Hair follicular keratinocyte (primary cell): ENCODE data around the genes MPHOSPH8 and SKA3.

DNA sequence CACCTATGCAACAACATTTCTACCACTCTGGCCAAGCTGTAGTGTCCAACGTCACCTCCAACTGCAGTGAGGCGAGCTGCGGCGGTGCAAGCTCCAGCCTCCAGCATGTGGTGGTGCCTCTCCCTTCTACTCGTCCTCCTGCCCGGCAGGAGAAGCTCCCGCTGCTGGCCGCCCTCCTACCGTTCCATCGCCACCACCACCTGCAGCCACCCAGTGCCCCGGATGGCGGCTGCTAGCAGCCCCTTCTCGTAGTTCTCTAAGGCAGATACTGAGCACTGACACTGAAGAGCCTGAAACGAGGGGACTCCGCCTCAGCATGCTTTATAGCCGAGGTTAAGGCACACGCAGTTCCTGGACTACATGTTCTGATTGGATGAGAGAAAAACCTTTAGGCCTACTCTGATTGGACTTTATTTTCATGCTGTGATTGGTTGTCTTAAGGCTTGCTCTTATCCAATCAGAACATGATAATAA, 63.6 kb downstream of the TUBA3C start:
- RAMPAGE, long total RNA, result no peak

DNA sequence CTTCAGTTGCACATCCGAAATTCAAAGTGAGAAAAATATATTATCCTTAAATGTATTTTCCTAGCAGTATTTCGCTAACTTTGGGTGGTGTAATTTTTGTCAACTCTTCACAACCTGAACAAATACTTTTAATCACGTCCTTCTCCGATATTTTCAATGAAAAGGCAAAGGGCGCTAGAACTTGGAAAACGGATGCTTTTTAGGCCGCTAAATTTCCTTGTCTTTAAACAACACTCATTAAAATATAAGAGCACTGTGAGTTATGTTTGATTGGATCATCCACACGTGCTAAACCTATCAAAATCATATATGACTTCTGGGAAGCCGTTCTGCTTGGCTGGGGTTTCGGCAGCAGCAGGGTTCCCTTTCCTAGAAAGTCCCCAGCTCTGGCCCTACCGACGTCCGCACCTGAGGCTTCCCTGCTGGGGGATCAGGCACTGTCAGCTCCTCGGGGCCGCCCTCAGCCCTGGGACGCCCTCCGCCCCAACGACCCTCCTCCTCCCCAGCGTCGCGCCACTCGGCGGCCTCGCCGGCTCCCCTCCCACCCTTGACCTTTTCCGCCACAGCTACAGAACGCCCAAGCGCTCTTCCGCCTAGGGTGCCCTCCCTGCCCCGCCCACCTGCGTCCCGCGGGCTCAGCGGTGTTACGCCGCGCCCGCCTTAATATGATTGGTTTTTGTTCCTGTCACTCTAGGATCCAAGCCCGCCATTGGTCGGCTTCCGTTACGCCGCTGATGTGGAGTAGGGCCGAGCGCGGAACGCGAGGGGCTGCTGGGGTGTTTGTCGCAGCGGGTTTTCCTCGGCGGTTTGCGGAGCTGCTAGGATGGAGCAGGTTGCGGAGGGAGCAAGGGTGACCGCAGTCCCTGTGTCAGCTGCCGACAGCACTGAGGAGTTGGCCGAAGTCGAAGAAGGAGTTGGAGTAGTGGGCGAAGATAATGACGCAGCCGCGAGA, at the start of gene MPHOSPH8:
Gene MPHOSPH8, plus strand, starts transcription at position 734 of the 952 bp plus-strand sequence.
- RAMPAGE, long total RNA, result start-site peak on the plus strand centred at position 750 of the sequence, 32 bp wide, 90 and 94 reads in 2 replicates

DNA sequence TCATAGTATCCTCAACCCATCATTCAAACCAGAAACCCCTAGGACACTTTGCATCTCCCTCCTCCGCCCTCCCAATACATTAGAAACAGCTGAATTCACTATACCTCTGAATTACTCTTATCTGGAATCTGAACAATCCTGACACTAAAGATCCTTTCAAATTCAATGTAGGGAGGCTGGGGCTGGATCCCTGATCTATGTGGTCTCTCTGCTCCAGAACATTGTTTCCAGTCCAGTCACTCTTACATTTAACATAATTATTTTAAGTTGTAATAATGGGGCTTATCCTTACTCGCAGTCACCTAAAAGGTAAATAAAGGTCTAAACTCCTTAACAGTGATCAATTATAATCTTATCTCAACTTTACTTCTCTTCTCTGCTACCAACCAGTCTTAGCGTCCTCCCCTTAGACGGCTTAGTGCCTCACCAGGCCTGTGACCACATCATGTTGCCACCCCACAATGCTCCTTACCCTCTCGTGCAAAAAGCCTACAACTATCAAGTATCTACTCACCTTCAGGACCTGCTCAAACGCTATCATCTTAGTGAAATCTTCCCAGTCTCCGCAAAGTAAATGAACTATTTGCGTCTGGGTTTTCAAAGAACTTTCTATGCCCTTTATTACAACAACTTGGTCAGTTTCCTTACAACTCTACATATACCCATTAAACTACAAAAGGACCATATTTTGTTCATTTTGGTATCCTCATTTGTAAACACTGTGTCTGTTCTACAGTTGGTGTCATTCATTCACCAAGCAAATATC, 59.4 kb downstream of the MPHOSPH8 start:
- RAMPAGE, long total RNA, result no peak

- RAMPAGE, long total RNA, result no peak
Observed at GRCh38 chr13:19714187-19714912, 68.4 kb downstream of the PSPC1 start.

GRCh38 chr13:20161348-20162203, 724 bp upstream of the GJA3 start:
- RAMPAGE, long total RNA, result no peak

- RAMPAGE, long total RNA, result no peak
Observed at GRCh38 chr13:20258006-20258957, 26.2 kb upstream of the GJB6 start.

- RAMPAGE, long total RNA, result no peak
Observed at GRCh38 chr13:20441917-20442281, 83.8 kb downstream of the CRYL1 start.

GRCh38 chr13:20503624-20504237, 21.9 kb downstream of the CRYL1 start:
- RAMPAGE, long total RNA, result no peak

GRCh38 chr13:20702372-20702950, 1.0 kb upstream of the IL17D start:
- RAMPAGE, long total RNA, result no peak

DNA sequence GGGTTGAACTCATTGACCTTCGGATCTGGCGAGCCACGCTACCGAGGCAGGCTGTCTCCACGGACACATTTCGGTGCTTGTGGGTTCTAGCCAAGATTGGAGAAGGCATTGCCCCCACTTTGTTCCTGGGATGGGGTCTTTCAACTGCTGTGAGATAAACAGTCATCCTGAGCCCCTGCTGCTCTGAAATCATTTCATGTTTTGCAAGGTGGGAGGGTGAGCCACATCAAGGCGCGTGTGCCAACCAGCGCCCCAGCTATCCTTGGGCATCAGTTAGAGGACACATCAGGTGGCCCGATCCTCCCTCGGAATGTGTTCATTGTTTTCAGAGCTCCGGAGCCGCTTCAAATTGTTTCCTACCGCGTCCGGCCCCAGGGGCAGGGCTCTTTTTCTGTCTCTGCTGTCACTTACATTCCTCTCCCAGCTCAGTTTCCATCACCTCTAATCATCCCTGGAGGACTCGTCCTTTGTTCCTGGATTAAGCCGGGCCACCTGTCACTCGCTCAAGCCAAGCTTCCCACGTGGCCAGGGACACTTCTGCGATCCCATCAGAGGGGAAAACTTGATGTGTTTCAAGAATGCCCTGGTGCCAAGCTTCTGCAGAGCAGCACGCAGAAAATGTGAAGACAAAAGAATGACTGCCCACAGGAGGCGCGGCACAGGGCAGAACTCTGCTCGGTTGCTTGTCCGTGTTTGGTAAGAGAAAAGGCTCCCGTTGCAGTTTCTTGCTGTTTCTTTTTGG, 13.3 kb downstream of the IL17D start:
- RAMPAGE, long total RNA, result no peak

- RAMPAGE, long total RNA, result no peak
Observed at GRCh38 chr13:20939469-20940078, 37.0 kb upstream of the XPO4 start.

DNA sequence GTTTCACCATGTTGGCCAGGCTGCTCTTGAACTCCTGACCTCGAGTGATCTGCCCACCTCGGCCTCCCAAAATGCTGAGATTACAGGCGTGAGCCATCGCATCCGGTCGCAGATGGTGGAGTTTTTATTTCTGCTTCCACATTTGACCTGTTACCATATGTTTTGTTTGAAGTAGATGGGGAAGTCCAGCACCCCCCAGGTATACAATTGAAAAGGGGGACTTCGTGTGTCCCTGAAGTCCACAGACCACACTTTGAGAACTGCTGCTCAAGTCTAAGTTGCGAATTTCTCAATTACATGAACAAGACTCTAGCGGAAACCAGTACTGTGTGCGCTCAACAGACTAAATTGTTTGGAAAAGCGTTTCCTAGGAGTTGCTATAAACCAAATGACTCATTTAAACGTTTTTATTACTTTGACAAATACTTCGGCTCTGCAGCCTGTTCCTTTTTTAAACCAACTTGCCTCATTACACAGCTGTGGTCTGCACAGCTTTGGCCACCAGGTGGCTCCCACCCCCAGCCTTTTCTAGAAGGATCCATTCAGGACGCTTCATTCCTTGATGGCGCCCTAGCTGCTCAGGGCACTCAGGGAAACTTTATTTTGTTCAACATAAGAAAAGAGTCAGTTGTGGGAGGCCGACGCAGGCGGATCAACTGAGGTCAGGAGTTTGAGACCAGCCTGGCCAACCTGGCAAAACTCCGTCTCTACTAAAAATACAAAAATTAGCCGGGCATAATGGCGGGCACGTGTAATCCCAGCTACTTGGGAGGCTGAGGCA, 40.9 kb upstream of the XPO4 start:
- RAMPAGE, long total RNA, result no peak

DNA sequence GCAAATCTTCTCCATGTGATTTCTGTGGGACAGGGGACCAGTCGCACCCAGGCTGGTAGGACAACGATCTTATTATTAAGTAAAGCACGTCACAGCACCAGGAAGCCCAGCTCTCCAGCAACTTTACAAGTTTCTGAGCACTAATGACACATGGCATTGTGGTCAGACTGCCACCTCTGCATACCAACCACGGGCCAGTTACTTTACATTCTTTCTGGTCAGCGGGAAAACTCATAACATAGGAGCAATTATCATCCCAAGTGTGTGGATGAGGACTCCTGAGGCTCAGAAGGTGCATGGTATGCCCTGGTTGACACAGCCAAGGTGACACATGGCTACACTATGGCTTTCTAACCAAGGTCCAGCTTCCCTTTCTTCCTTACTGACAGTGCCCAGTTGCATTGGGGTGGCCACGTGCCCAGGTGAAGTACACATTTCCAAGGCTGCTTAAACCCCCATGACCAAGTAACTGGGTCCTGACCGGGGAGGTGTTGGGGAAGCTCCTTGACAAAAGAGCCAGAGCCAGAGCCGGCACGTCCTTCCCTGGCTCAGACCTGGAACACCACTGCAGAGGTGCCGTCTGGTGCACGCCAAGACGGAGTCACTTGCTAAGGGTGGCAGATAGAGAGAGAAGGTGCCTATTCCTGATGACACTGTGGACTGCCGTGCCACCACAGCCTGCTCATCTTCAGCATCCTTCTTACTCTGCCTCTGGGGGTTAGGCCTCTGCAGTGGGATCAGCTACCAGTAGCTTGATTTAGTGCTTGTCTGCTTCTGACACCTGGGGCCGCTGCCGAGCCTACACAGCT, 27.2 kb downstream of the LATS2 start:
- RAMPAGE, long total RNA, result no peak

- RAMPAGE, long total RNA, result no peak
Observed at GRCh38 chr13:21148450-21148837, 8.5 kb downstream of the SAP18 start.

DNA sequence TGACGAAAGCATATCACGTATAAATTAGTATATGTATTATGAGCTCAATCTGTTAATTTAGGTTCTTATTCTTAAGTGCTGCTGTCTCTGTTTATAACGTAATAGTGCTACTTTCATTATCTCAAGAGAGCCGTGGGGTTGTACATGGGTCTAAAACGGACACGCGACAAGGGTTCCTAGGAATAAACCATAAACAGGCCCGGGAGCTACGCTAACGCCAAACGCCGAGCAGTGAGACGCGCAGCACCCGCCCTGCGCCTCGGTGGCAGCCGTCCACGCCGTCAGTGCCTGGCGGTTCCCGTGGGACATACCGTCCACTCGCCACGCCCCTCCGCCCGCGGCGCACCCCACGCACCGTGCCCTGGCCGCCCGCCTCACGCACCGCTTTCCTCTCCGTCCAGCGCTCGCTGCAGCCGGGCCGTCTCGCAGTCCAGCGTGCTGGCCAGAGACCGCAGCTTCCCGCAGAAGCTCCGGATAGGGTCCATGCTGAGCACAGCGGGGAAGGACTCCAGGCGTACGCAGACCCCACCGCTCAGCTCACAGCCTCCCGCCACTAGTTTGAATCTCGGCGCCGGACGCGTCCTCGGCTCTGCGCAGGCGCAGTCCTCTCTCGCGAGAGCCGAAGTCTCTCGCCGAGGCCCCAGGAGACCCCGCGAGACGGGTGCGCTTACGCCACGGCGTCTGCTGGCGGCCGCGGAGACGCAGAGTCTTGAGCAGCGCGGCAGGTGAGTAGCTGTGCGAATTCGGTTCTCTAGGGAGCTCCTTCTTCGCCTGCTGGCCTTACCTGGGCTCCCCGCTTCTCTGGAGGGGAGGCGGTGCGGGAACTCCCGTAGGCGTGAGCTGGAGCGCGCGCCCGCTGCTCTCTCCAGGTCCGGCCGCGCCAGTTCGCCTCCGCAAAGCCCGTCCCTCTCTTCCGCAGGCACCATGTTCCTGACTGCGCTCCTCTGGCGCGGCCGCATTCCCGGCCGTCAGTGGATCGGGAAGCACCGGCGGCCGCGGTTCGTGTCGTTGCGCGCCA, at the start of gene SKA3:
Gene SKA3, minus strand, starts transcription at position 560 of the 1,018 bp plus-strand sequence.
- RAMPAGE, long total RNA, result start-site peak on the minus strand centred at position 561 of the sequence, 55 bp wide, 80 and 390 reads in 2 replicates; start-site peak on the plus strand centred at position 688 of the sequence, 39 bp wide, 340 and 391 reads in 2 replicates

DNA sequence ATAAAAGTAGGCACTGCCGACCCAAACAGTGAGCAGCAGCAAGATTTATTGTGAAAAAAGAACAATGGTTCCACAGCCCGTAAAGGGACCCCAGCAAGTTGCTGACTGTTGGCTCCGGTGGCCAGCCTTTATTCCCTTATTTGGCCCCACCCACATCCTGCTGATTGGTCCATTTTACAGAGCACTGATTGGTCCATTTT, 161.6 kb downstream of the FGF9 start:
- RAMPAGE, long total RNA, result no peak

DNA sequence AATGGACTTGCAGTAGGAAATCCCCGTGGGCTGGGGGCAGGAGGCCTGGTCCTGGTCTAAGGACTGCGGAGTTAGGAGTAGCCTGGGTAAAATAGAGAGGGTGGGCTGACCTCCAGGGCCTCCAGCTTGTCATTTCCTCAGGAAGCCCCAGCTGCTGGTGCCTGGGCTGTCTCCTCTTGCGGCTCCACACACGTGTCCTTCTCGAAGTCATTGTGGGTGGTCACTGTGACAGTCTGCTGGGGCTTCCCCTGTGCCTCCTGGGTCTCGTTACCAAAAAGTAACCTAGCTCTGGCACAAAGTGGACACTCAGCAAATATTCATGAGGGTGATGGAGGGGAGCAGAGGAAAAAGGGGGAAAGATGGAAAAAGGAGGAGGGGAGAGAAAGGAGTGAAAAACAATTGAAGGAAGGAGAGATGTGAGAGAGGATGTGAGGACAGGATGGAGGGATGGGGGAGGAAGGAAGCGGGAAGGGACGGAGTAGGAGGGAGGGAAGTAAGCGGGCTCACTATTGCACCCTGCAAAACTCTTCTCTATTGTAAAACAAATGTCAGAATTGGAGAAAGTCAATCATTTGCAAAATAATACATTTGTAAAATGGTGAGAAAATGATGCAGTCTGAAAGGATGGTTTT, 259.8 kb downstream of the FGF9 start:
- RAMPAGE, long total RNA, result no peak

DNA sequence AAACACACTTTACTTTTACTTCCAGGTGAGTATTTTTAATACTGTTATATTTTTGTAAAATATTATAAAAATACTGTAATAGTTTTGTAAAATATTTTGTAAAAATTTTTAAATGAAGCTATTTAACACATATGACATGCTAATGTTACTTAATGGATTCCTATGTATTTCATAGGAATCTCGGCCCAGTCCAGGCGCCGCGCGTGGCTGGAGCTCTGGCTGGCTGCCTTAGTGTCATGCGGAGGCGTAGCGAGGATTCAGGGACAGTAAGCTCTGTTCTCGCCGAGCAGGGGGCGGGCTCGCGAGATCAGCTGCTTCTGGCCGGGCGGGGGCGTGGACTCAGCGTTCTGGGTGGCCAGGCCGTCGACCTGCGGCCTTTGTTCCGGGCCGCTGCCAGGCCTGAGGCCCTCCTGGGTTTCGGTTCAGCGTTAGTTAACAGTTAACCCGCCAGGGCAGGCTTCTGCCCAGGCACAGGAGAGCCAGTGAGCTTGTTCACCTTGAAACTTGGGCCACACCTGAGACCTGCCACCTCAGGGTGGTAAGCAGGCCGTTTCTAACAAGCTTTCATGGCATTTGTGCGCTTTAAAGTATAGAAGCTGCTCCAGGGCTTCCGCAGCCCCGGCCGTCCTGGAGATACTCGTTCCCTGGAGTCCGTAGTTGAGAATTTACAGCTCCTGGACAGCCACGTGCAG, 332.3 kb upstream of the SGCG start:
- RAMPAGE, long total RNA, result no peak

DNA sequence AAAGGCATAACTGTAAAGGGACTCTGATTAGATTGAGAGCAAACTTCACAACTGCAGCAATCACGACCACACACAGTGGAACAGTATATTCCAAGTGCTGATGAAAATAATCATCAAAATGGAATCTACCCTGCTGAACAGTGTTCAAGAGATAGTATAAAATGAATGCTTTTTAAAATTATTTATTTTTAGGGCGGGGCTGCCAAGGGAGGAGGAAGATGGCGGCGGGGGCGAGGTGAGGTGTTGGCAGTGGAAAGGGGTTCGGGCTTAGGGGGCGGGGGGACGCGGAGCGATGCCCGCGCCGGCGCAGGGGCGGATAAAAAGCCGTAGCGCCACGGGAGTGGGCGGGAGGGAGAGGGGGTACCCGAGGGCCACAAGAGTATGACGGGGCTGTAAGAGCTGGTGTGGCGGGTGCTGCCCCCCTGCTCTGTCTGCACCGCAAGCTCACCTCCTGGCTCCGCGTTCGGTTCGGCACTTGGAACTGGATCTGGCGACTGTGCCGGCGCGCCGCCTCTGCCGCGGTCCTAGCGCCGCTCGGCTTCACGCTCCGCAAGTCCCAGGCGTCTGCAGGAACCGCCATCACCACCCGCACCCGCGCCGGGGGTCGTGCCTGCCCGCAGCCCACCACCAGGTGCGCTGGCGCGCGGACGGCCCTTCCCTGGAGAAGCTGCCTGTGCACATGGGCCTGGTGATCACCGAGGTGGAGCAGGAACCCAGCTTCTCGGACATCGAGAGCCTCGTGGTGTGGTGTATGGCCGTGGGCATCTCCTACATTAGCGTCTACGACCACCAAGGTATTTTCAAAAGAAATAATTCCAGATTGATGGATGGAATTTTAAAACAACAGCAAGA, 265.3 kb upstream of the SGCG start:
- RAMPAGE, long total RNA, result no peak

GRCh38 chr13:23185039-23185503, 4.3 kb downstream of the SGCG start:
- RAMPAGE, long total RNA, result no peak